ENCODE results near the genes HBZ, PGAP6 and PRR35.

DNA sequence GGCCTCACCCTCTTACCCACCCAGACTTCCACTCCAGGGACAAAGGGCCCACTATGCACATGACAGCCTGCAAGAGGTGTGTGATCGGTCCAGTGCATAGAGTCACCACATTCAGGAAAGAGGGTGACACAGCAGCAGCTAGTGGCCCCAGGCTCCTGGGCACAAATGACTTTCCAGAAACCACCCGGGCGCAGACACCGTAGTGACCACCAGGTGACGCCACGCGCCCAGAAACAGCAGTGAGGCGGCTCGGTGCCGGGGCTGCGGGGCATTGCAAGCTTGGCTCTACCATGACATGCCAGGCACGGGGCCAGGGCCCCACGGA is 6.8 kb downstream of the RHBDF1 start:
- PRO-cap: no peak

DNA sequence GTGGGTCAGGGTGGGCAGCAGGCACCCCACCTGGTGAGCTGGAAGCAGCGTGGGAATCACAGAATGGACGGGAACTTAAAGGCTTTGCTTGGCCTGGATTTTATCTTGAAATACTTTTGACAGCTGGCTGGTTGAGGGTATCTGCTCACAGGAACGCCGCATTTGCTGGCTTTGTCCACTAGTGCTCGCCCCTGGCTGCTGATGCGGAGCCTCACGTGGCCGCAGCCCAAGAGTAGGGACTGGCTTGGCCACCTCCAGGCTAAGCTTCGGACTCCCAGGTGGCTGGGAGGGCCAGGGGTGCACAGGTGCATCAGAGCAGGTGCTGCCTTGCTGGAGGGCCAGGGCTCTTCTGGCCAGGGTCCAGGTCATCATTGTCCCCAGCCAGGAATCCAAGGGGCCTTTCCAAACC is 6.2 kb downstream of the MPG start:
- PRO-cap: no peak

DNA sequence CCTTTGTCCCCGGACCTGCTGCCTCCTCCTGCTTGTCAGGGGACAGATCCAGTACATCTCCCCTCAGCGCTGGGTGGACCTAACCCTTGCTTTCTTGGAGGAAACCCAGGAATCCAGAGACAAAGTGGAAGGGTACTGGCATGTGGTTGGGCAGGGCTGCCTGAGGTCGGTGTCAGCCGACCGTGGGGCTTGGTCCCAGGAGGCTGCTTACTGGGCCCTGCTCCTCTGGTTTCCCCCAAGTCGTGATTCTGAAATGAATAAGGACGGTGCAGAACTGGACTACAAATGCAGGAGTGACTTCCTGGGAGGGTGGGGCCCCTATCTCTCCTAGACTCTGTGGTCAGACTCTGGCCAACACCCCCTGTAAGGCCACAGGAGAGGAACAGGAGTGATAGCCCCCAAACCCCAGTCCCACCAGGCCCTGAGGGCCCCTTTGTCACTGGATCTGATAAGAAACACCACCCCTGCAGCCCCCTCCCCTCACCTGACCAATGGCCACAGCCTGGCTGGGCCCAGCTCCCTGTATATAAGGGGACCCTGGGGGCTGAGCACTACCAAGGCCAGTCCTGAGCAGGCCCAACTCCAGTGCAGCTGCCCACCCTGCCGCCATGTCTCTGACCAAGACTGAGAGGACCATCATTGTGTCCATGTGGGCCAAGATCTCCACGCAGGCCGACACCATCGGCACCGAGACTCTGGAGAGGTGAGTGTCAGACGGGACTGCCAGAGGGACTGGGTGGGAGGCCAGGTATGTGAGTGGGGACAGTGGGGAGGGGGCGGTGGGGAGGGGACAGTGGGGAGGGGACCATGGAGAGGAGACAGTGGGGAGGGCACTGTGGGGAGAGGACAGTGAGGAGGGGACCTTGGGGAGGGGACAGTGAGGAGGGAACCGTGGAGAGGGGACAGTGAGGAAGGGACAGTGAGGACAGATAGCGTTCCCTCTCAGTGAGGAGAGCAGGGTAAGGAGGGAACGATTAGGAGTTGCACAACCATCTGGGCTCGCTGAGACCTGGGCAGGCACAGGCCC is at the start of gene HBZ:
Gene HBZ, plus strand, starts transcription at position 343 of the 1,027 bp plus-strand sequence.
- PRO-cap: no peak

GRCh38 chr16:205787-206371 is 23.4 kb downstream of the LUC7L start:
- PRO-cap: no peak

DNA sequence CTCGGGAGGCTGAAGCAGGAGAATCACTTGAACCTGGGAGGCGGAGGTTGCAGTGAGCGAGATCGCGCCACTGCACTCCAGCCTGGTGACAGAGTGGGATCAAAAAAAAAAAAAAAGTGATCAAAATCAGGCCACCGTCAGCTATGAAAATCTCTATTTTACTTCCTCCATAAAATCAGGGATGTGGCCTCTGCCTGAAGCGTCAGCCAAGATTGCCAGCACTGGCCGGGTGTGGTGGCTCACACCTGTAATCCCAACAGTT is 26.0 kb downstream of the AXIN1 start:
- PRO-cap: no peak

GRCh38 chr16:330089-330737 is 22.3 kb downstream of the AXIN1 start:
- PRO-cap: no peak

- PRO-cap: no peak
Measured at GRCh38 chr16:345998-347276, 6.1 kb downstream of the AXIN1 start.

- PRO-cap: bidirectional peak, plus-strand start at chr16:382105, minus-strand start at chr16:381987; unidirectional peak, plus-strand start at chr16:382465
Measured at GRCh38 chr16:381782-382650, at the start of gene PGAP6. TSS of gene PGAP6 (minus strand) at chr16:381978.

DNA sequence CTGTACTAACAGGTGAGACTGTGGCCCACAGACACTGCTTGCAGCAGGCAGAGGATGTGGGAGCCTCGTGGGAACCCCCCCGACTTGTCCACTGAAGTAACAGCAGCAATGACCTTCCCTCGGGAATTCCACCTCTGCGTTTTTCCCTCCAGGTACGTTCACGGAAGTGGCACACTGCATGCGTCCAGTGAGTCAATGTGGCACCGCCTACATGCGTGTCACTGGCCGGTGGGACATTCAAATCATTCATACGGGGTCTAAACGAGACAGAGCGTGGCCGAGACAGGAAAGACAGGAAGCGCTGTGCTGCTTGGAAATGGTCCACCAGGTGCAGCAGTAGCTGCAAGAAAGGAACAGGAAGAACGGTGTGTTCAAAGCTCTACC is 1.5 kb upstream of the PGAP6 start:
- PRO-cap: bidirectional peak, plus-strand start at position 276 of the sequence, minus-strand start at position 162 of the sequence

DNA sequence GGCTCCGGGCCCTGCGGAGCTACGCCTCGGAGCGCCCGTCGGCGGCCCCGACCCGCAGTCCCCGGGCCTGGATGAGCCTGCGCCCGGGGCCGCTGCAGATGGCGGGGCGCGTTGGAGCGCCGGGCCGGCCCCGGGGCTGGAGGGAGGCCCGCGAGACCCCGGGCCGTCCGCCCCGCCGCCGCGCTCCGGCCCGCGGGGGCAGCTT is 555 bp downstream of the RAB11FIP3 start:
- PRO-cap: no peak

GRCh38 chr16:522693-523026 is 4.9 kb upstream of the CAPN15 start:
- PRO-cap: no peak

GRCh38 chr16:525368-526082 is 2.0 kb upstream of the CAPN15 start:
- PRO-cap: no peak

- PRO-cap: no peak
Measured at GRCh38 chr16:535922-536366, 8.4 kb downstream of the CAPN15 start.

GRCh38 chr16:547483-548040 is 12.6 kb upstream of the PRR35 start:
- PRO-cap: no peak

GRCh38 chr16:560063-560743 is at the start of gene PRR35:
TSS of gene PRR35 (plus strand) at chr16:560394.
- PRO-cap: unidirectional peak, minus-strand start at chr16:560321

GRCh38 chr16:578884-579558 is 9.3 kb downstream of the PIGQ start:
- PRO-cap: no peak

- PRO-cap: no peak
Measured at GRCh38 chr16:586411-587667, 3.0 kb upstream of the RAB40C start.

DNA sequence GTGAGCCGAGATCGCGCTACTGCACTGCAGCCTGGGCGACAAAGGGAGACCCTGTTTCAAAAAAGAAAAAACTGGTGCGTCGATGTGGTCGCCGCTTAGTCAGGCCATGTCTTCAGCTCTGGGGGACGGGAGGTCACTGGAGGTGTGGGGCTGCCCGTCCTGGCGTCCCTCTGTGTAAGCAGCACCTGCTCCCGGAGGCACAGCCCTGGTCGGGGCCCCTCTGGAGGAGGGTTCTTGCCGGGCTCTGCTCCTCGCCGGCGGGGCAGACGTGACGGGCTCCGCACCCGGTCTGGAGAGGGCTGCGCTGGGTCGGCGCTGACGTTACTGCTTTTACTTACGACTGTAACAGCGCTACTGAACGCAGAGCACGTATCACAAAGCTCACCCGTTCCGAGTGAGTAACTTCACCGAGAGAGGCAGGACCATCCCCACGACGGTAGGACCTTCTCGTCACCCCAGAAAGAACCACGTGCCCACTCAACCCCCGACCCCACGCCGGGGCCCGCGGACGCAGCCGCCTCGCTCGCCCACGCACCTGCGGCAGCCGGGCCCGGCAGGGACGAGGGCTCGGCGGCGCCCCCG is 1.3 kb upstream of the RAB40C start:
- PRO-cap: no peak

GRCh38 chr16:592034-592476 is 2.2 kb downstream of the RAB40C start:
- PRO-cap: no peak

GRCh38 chr16:603268-603626 is 13.4 kb downstream of the RAB40C start:
- PRO-cap: no peak

Data from bronchial lymph node (tissue), 1 donor.